Pericardium (tissue), 1 donor: ENCODE measurements around a stretch of chr16.

- RRBS, result no CpG with 5 or more reads among the region's 16 CpGs
Measured at GRCh38 chr16:85582321-85582800, 30.8 kb upstream of the GSE1 start.

DNA sequence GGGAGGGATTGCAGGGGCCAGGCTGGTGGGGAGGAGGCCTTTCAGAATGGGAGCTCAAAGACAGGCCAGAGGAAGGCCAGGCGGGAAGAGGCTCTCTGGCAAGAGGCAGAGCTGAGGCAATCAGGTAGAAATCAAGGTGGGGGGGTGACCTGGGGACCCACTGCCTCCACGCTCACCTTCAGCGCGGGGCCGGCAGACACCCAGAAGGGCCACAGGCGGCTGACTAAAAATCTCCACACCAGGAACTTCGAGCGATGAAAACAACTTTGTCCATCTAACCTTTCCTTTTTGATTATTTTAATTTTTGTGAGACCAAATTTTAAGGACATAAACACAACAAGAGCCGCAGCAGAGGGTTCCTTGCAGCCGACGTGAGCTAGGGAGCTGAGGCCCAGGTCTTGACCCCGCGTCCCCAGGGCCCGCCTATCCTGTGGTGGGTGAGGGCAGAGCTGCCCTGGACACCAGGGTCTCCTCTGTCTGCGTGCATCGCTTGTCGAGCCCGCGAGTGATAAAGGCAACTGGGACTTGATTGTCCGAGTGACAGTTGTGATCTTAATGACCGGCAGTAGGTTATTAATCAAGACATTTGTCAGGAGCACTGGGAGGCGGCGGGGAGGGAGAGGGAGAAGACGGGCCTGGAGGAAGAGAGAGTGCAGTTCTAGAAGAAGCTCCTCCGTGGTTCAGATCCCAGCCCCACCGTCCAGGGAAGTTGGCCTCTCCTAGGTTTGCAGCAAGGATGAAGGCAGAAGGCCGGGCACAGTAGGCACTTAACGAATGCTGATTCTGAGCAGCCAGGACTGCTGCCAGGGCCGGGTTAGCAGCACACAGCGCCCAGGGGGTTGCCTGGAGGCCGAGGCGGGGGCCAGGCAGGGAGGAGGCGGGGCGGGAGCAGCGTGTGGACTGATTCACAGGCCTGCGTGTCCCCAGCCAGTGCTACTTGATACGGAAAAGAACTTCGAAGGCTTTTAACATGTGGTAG, 11.4 kb upstream of the GSE1 start:
- RRBS, result 13% methylated on average over 3 of the region's 38 CpGs

- RRBS, result no CpG with 5 or more reads among the region's 6 CpGs
Measured at GRCh38 chr16:85621763-85622160, 8.6 kb downstream of the GSE1 start.

- RRBS, result 73% methylated on average over 1 of the region's 33 CpGs
Measured at GRCh38 chr16:85637694-85638450, 24.8 kb downstream of the GSE1 start.

GRCh38 chr16:85645315-85646187, 32.4 kb downstream of the GSE1 start:
- RRBS, result 87% methylated on average over 3 of the region's 26 CpGs

DNA sequence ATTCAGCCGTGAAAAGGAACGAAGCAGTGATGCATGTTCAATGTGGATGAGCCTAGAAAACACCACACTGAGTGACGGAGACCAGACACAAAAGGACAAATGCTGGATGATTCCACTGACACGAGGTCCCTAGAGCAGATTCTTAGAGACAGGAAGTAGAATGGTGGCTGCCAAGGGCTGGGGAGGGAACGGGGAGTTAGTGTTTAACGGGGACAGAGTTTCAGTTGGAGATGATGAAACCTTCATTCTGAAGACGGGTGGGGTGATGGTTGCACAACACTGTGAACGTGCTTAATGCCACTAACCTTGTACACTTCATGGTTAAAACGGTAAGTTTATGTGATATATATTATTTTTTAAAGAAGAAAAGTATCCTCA, 17.7 kb downstream of the C16orf74 start:
- RRBS, result no CpG with 5 or more reads among the region's 9 CpGs

DNA sequence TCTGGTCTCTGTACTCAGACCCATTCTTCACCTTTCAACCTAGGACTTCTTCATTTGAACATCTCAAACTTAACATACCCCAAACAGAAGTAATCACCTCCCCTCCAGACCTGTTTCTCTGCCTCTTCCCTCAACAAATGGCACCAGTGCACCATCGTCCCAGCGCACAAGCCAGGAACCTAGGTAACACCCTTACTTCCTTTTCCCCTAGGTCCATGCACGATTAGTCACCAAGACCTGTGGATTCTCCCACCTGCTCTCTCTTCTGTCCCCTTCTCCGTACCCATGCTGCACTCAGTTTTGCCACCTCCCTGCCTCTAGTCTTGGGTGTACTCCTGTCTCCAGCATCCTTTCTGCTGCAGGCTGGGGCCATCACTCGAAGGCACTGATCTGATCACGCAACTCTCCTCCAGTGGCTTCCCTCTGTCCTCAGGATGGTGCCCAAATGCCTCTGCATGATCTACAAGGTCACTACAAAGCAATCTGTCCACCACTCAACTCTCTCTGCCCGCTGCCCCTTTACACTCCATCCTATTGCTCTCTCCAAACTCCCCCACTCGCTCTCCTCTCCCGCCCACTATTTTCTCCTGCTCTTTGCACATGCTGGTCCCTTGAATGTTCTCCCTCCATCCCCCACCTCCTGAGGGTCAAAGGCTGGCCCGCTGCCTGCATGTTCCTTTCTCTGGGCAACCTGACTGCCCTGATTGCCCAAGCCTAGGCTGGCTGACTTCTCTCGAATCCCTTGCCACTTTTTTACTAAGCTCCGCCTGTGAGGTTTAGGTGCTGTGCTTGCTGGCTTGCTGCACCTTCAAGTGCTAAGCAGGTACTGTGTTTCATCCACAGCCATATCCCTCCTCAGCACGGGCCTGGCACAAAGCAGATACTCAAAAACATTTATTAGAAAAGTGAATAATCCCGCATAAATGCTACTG, 3.0 kb downstream of the EMC8 start:
- RRBS, result no CpG with 5 or more reads among the region's 14 CpGs

DNA sequence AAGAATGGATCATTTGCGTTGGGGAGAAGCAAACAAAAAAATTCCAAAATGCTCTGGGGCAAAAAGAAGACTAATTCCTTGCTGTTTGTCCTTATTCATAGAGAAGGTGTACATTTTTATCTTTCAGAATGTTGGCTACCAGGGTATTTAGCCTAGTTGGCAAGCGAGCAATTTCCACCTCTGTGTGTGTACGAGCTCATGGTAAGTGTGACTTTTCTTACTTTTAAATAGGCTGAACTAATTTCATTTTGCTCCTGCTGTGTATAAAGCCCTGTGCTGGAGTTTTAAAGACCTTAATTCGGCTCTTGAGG, 1.5 kb downstream of the COX4I1 start:
- RRBS, result no CpG with 5 or more reads among the region's 4 CpGs

- RRBS, result 22% methylated on average over 8 of the region's 20 CpGs
Measured at GRCh38 chr16:85833115-85833815, 33.8 kb downstream of the COX4I1 start.

DNA sequence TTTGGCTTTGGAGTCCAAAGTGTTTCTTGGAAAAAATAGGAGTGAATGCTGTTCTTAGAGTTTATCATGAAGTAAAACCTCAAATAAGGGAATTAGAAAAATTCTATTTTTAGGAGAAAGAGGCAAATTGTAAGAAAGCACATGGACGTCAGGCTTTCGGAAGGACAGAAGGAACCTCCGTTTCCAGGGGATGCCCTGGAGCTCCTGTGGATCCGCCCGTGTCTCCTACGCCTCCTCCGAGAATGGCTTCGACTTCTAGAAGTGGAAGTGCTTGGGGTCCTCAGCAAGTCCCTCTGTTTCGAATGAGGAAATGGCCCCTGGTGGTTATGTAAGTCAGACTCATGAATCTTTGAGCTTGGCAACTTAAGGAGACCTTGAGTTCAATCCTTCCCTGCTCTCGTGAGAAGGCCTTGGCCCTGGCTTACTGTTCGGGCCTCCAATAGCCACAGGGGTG, 38.8 kb downstream of the COX4I1 start:
- RRBS, result no CpG with 5 or more reads among the region's 11 CpGs

GRCh38 chr16:85923558-85924293, 24.8 kb downstream of the IRF8 start:
- RRBS, result no CpG with 5 or more reads among the region's 18 CpGs

DNA sequence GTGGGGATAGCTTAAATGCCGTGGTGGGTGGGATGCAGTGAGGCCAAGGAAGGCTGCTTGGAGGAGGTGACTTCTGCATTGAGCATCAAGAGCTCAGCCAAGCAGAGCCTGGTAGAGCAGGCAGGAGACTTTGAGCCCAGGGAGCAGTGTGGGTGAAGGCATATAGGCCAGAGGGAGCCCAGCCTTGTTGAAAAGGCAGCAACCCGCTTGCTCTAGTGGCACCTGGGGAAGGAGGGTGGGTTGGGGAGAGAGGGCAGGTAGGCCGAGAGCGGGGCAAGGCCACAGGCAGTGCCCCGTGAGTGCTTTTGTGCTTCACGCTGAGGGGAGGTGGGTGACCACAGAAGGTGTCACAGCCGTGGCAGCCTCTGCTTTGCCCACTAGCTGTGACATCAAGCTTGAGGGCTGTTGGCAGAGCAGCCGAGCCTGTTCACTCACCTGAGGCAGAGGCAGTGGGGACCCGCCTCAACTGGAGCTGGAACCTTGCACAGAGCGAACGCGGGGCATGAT, 56.0 kb downstream of the IRF8 start:
- RRBS, result no CpG with 5 or more reads among the region's 12 CpGs

GRCh38 chr16:85995752-85996272, 96.8 kb downstream of the IRF8 start:
- RRBS, result 20% methylated on average over 2 of the region's 17 CpGs

DNA sequence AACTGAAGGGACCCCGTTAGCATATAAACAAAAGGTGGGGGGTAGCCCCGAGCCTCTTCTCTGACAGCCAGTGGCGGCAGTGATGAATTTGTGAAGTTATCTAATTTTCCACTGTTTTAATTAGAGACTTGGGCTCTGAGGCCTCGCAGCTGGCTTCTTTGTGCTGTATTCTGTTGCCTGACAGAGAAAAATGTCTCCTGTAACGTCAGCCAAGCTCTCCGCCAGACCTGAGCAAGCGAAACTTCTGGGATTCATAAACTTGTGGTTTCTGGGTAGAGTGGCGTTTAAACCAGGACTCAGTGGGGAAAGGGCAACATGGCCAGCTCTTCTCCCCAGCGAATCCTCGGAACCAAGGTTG, 113.9 kb upstream of the FOXF1 start:
- RRBS, result no CpG with 5 or more reads among the region's 10 CpGs

DNA sequence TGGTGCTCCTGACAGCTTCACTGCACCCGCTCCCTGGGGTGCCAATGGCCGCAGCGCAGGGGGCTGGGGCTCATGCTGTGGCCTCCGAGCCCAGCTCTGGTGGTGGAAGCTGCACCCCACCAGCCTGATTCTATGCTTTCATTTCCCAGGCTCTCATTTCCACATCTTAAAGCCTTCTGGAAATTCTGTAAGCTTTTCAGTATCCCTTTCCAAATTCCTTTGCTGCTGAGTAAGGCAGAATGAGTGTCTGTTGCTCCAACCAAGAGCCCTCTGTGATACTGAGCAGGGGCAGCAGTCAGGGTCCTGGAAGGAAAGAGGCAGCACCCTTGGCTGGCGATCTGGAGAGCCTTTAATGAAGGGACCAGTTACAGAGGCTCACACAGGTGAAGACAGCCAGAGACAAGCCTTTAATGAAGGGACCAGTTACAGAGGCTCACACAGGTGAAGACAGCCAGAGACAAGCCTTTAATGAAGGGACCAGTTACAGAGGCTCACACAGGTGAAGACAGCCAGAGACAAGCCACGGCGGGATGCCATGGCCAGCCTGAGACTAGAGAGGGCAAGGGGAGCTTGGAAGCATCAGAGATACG, 79.4 kb upstream of the FOXF1 start:
- RRBS, result no CpG with 5 or more reads among the region's 8 CpGs

- RRBS, result no CpG with 5 or more reads among the region's 15 CpGs
Measured at GRCh38 chr16:86454997-86455565, 55.2 kb upstream of the FOXF1 start.

DNA sequence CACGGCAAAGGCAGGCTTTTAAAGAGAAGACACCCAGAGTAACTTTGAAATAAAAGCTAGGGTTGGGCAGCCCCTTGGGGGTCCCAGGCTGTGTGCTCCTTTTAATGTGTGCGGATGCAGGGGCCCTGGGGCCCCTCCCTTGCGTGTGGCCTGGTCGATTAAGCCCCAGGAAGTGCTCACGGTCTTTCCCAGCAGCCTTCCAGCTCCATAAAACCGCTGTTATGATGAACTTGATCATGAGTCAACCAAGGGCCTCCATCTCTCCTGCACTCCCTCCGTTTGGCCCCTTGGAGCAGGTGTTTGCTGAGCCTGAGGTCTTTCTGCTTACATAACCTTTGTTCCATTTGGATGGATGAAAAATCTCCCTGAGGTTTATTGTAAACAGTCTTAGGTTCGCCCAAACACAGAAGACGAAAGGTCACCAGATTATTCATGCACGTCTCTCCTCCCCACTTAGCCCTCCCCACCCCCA, 48.1 kb upstream of the FOXF1 start:
- RRBS, result no CpG with 5 or more reads among the region's 10 CpGs

- RRBS, result no CpG with 5 or more reads among the region's 20 CpGs
Measured at GRCh38 chr16:86500012-86500876, 10.1 kb upstream of the FOXF1 start.

- RRBS, result 4% methylated on average over 47 of the region's 85 CpGs
Measured at GRCh38 chr16:86567481-86568247, 1.0 kb downstream of the FOXC2 start.

DNA sequence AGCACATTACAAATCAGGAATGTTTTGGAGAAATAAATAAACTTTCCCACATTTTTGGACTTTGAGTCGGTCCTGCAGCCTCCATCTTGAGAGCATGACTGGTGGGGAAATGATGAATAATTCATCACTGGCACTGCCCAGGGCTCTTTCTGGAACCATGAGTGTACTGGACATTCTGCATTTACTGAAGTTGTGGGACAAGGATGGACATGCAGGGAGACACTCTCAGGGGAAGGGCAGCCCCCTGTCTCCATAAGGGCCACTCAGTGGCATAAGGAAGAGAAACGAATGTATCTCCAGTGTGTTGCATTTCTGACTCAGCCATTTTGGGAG, 8.0 kb downstream of the FOXL1 start:
- RRBS, result no CpG with 5 or more reads among the region's 2 CpGs